Cardiac ventricle fibroblast (primary cell): ENCODE measurements around the gene ST6GALNAC2.

DNA sequence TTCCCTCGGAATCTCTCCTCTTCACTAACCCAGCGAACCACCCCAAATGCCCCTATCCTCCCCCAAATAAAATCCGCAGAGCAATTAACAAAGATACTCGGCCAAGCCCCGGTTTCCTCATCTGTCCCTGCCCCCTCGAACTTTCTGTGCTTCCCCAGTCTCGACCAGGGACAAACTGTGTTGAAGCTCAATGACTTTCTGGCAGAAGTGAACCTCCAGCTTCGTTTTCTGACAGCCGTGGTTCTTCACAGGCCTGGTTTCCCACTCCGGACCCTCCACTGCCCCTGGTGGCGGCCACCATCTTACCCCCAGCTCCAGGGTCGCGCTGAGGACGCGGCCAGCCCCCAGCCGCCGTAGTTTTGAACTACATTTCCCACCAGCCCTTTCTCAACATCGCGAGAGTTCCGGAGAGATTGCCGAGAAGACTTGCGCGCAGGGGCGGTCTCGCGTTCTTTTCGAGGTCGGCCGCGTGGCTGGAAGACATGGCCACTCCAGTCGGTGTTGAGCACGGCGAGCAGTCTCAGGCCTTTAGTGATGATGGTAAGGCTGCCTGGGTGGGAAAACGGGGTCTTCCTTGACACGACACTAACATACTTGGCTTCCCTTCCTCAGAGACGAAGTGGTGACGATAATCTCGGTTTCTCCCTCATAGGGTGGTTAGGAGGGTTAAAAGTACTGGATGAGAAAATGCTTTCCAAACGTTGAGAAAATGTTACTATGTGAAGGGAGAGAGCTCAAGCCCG is 17.6 kb downstream of the PRCD start:
- RAMPAGE, long total RNA: no peak

GRCh38 chr17:76567372-76568226 is 18.1 kb downstream of the ST6GALNAC2 start:
- RAMPAGE, long total RNA: no peak

DNA sequence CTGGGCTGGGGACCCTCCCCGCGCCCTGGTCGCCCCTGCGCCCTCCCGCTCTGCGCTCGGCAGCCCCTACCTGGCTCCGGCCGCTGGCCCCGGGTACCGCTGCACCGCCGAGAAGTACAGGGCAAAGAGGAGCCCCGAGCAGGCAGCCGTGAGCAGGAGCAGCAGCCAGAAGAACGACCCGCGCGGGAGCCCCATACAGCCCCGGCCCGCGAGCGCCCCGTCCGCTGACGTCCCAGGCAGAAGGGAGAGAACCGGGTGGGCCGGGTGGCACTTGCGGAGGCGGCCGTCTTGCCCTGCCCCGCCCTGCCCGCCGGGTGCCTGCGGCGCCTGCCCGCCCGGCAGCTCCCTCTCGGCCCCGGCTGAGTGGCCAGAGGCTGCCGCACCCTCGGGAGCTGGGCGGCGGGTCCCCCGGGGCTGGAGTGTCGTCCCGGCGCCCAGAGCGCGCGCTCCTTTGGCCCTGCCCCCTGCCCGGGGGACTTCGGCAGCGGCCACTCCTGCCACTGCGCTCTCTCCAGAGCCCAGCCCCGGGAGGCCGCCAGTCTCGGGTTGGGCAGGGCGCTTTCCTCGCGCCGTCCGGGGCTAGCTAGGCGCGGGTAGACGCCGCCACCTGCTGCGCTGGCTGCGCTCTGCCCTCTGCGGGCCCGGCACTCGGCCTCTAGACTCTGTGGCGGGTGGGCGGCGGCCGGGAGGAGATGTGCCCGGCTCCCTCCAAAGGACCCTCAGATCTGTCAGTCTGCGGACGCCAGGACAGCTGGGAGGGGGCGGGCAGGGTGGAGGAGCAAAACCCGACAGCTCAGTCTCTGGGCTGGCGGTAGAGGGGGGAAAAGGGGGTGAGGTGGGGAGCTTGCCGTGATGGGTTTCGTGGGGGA is at the start of gene ST6GALNAC2:
ST6GALNAC2 (minus strand) TSS at position 247 of the 869 bp plus-strand sequence.
- RAMPAGE, long total RNA: no peak

DNA sequence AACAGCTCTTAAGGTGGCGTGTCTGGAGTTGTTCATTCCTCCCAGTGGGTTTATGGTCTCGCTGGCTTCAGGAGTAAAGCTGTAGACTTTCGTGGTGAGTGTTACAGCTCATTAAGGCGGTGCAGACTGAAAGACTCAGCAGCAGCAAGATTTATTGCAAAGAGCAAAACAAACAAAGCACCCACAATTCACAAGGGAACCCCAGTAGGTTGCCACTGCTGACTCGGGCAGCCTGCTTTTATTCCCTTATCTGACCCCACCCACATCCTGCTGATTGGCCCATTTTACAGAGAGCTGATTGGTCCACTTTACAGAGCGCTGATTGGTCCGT is 28.5 kb upstream of the ST6GALNAC2 start:
- RAMPAGE, long total RNA: no peak

DNA sequence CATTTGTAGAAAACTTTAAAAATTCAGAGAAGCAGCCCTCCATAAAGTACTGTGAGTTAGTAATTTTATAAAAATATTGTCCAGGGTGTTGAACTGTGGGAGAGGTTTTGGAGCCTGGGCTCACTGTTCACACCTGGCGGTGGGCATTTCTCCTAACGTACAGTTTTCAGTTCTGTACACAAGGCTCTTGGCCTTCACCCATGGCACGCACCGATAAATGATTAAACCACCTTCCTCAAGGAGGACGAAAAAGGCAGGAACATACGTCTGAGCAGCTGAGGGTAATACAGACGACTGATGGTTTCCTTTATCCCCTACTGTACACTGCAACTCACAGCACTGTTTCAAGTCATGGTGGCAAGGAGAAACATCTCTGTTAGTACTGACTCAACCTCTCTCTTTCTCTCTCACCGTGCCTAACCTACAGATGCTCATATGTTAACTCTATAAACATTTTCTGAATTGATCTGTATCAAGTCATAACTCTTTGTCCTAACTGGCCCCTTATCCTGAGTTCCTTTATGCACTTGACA is 1.5 kb upstream of the ST6GALNAC1 start:
- RAMPAGE, long total RNA: no peak

- RAMPAGE, long total RNA: no peak
These were observed 13.2 kb downstream of the MXRA7 start for GRCh38 chr17:76697267-76698222.

GRCh38 chr17:76715299-76716046 is 4.7 kb upstream of the MXRA7 start:
- RAMPAGE, long total RNA: no peak

DNA sequence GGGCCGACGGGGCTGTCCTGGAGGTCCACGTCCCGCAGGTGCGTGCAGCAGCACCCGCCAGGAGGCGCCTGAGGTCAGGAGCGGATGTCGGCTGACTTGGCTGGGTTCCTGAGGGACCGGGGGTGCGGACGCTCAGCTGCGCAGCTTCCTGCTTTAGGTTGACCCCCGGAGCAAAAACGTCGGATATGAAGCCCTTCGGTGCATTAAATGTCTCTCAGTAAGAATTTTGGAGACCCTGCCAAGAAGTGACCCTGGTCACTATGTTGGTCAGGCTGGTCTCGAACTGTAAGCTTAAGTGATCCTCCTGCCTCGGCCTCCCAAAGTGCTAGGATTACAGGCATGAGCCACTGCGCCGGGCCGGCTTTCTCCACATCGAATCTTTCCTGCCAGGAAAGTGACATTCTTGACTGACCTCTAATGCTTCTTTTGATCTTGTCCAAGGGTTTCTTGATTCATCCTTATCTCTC is 535 bp downstream of the METTL23 start:
- RAMPAGE, long total RNA: no peak

GRCh38 chr17:76900220-76900915 is 32.2 kb downstream of the MGAT5B start:
- RAMPAGE, long total RNA: no peak

GRCh38 chr17:76924607-76924806 is 56.3 kb downstream of the MGAT5B start:
- RAMPAGE, long total RNA: no peak

DNA sequence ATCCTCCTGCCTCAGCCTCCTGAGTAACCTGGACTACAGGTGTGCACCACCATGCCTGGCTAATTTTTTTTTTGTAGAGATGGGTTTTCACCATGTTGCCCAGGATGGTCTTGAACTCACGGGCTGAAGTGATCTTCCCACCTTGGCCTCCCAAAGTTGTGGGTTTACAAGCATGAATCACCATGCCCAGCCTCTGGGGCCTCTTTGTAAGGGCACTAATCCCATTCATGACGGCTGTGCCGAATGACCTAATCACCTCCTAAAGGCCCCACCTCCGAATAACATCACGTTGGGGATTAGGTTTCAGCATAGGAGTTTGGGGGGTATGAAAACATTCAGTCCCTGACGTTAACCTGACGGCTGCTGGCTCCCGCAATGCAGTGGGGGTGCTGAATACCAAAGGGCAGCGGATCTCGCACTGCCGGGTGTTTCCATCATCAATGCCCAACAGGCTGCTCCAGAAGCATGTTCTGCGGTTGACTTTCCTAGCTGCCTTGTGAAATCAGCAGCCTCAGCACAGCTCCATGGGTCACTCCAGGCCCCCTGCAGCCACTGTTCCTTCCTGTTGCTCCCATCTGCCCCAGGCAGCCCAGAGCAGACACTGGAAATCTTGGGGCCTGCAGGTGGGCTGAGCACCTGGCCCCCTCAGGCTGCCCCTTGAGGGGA is 120.8 kb upstream of the SEC14L1 start:
- RAMPAGE, long total RNA: no peak

DNA sequence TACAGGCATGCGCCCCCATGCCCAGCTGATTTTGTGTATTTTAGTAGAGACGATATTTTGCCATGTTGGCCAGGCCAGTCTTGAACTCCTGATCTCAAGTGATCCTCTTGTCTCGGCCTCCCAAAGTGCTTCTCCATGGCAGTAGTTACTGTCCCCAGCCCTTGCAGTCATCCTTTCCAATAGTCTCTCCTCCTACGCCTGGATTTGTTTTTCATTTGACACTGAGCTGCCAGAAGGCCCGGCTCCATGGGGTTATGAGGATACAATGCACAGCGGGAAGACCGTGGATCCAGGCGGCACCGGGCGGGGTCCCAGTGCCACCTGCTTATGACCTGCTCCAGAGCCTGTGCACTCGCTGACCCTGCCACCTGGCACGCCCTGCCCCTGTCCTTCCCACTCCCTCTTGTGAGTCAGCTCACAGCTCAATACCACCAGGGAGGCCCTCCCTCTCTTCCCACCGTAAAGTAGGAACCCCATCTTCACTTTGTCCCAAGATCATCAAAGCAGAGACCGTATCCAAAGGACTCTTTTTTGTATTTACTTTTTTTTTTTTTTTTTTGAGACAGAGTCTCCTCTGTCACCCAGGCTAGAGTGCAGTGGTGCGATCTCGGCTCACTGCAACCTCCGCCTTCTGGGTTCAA is 37.1 kb upstream of the SEC14L1 start:
- RAMPAGE, long total RNA: no peak

- RAMPAGE, long total RNA: no peak
These were observed 3.6 kb downstream of the SEC14L1 start for GRCh38 chr17:77144483-77144749.

- RAMPAGE, long total RNA: no peak
These were observed 5.1 kb downstream of the SEC14L1 start for GRCh38 chr17:77145508-77146714.

DNA sequence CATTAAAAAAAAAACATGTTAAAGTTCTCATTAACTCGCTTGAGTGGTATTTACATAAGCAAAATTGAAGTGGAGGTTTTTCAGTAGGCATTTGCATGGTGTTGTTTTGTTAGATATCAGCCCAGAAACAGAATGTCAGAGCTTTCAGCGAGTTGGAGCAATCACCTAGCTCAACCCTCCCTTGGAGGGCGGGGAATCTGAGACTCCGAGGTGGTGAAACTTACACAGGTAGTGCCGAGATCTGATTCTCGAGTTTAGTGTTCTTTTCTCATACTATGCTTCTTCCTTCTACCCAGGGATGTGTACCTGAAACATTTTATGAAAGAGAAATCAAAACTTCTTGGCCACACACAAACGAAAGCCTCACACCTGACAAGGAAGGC is 6.6 kb downstream of the SEC14L1 start:
- RAMPAGE, long total RNA: no peak

- RAMPAGE, long total RNA: no peak
These were observed 34.7 kb downstream of the SEC14L1 start for GRCh38 chr17:77175541-77175866.

GRCh38 chr17:77186226-77186907 is 45.6 kb downstream of the SEC14L1 start:
- RAMPAGE, long total RNA: no peak

- RAMPAGE, long total RNA: no peak
These were observed 65.9 kb upstream of the SEPTIN9 start for GRCh38 chr17:77215139-77216062.

GRCh38 chr17:77223690-77224219 is 57.5 kb upstream of the SEPTIN9 start:
- RAMPAGE, long total RNA: no peak

DNA sequence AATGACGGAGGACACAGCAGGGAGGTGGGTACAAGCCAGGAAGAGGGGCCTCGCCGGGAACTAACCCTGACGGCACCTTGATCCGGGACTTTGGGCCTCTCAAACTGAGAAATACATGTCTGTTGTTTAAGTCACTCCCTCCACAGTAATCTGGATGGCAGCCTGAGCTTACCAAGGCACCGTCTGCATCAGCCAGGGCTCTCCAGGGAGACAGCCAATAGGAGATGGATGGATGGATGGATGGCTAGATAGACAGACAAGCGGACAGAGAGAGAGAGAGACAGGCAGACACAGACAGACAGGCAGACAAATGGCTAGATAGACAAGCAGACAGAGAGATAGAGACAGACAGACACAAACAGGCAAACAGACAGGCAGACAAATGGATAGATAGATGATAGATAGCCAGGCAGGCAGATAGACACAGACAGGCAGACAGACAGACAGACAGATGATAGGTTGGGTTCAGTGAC is 14.8 kb downstream of the SEPTIN9 start:
- RAMPAGE, long total RNA: no peak